Penis (tissue), 1 donor: ENCODE results near the genes ACTR5, PPP1R16B and EMILIN3.

DNA sequence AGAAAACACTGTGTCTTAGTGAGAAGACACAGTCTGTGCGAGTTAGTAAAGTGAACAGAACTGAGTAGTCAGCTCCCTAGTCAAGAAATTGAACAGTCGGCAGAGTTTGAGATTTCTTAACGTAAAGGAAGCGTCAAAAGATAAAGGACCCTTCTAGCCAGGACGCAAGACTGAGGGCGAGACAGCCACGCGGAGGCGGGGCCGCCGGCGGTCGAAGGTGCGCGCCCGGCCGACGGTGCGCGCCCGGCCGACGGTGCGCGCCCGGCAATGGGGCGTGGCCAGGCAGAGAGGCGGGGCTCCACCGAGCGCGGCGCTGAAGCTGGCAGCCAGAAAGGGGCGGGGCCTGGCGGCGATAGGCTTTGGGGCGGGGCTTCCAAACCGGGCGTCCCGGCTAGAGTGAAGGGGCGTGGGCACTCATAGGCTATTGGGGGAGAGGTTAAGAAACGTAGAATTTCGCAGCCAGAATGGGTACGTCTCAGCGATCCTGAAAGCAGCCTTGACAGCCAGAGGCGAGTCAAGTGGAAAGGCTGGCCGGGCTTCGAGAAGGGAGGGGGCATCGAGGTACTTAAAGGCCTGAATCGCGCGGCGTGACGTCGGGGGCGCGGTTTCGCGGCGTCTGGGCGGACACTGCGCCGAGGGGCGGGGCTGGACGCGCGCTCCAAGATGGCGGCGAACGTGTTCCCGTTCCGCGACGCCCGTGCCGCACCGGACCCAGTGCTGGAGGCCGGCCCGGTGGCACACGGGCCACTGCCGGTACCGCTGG, at the start of gene ACTR5:
Gene ACTR5 (plus strand): TSS at position 645 of the 763 bp plus-strand sequence.
- PRO-cap = bidirectional peak, plus-strand start at position 684 of the sequence, minus-strand start at position 540 of the sequence

DNA sequence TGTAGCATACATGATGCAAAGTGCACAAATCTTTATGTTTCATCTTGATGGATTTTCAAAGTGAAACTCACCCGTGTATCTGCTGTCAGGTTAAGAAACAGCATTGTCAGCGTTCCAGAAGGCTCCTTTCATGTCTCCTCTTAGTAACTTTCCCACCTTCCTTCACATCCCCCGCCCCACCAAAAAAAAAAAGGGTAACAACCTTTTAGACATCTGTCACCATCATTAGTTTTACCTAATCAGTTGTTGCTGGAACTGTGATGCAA, 7.1 kb downstream of the ACTR5 start:
- PRO-cap = no peak

- PRO-cap = bidirectional peak, plus-strand start at chr20:38805709, minus-strand start at chr20:38805607
Observed at GRCh38 chr20:38805356-38805860, at the start of gene PPP1R16B. Gene PPP1R16B, plus strand, starts transcription at chr20:38805697.

DNA sequence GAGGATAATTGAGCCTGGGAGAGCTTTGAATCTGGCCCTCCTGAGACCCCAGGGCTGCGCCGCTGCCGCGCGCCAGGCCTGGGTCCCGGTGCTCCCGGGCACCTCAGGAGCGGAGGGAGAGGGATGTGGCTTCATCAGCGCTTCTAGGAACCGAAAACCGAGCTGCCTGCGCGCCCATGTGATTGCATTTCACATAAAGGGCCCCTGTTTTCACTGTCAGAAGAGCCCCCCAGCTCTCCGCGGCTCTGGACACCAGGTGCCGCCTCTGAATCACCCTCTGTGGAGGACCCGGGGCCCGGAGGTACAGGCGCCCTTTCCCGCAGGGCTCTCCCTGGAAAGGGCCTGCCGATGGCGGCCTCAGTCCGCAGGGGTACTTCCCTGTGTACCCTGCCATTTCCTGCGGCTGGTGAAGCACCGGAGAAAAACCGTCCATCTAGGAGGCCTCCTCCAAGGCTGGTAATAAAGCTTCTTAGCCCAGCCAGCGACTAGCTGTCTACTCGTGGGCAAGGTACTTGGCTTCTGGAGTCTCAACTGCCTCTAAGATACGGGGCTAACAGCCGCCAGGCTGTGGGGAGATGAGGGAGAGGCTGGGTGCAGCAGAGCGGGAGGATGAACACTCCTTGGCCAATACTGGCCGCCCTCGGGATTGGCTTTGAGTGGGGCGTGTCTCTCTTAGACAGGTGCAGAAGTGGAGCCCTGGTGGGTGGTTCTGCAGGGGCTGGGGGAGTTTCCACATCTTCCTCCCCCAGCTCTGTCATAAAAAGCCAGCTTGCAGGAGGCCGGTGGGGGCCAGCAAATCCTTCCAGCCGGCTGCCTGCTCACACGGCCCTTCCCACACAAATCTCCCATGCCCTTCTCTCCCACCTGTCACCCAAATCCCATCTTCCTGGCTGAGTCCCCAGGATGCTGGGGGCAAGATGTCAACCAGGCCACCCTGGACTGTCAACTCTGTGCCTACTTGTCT, 1.6 kb downstream of the PPP1R16B start:
- PRO-cap = bidirectional peak, plus-strand start at position 679 of the sequence, minus-strand start at position 539 of the sequence

- PRO-cap = no peak
Observed at GRCh38 chr20:38835516-38836032, 30.1 kb downstream of the PPP1R16B start.

GRCh38 chr20:39069963-39070238, 107.8 kb downstream of the DHX35 start:
- PRO-cap = no peak

DNA sequence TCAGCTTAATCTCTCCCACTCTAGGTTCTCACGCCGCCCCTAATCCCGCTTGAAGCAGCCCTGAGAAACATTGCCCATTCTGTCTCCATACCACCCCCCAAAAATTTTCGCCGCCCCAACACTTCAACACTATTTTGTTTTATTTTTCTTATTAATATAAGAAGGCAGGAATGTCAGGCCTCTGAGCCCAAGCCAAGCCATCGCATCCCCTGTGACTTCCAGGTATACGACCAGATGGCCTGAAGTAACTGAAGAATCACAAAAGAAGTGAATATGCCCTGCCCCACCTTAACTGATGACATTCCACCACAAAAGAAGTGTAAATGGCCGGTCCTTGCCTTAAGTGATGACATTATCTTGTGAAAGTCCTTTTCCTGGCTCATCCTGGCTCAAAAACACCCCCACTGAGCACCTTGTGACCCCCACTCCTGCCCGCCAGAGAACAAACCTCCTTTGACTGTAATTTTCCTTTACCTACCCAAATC, 414.9 kb downstream of the MAFB start:
- PRO-cap = no peak

- PRO-cap = no peak
Observed at GRCh38 chr20:40676258-40677291, 12.5 kb downstream of the MAFB start.

GRCh38 chr20:40683104-40683868, 5.8 kb downstream of the MAFB start:
- PRO-cap = bidirectional peak, plus-strand start at chr20:40683632, minus-strand start at chr20:40683213; unidirectional peak, plus-strand start at chr20:40683806

DNA sequence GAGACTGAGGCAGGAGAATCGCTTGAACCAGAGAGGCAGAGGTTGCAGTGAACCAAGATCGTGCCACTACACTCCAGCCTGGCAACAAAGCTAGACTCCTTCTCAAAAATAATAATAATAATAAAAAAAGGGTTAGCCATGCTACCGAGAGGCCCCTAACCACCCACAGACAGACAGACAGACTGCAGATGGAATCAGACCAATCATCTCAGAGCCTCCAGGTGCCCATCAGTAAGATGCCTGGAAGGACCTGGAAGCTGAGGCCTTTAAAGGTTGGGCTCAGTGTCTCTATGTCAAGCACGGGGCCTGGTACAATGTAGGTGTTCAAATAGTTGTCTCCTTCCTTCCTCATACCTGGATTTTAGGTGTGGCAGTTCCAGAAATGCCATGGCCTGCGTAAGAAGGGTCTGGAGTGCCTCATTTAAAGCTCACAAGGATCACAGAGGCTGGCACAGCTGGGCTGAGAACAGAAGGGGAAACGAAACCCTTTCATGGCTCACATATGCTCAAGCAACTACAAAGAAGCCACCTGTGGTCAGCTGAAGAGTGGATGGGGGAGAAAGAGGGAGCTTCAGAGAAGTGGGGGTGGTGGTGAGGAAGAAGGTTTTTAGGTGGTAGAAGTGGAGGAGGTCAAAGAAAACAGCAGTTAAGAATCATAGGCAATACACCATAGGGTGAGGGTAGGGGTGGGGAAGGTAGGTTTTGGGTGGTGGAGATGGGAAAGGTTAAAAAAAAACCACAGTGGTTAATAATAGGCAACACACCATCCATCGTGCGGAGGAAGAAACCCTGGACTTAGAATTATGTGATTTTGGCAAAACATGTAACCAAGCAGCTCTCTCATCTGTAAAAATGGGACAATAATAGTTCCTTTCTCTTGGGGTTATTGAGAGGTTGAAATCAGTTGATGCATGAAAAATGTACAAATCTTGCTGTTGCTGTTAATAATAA, 17.1 kb upstream of the TOP1 start:
- PRO-cap = no peak

DNA sequence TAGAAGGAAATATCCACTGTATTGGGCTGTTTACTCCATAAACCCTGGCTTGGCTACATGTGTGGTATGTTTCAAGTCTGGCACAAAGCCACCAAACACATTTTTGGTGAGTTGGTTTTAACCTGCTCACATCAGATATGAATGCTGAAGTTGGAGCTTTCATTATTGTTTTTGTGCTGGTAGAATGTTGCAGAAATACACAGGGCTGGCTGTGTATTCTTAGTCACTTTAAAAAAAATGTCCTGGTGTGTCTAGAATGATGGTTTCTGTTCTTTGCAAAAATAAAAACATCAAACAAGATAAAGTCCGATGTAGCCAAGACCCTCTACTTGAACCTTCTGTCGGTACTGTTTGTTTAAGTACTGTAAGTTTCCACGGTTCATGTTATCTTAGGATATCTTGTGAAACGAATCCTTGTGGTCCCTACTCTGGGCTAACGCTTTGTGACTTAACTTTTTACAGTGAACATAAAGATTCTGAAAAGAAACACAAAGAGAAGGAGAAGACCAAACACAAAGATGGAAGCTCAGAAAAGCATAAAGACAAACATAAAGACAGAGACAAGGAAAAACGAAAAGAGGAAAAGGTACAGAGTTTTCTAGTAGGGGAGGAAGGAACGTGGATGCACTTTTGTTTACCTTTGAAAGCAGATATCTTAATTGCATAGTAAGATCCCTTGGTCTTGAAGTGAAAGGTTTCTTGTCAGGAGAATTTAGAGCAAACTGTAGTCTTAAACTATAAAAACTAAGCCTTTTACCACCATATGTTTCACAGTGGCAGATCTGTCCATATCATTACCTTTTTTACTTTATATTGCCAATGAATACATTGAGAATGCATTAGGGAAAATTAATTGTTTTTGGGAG, 47.3 kb downstream of the TOP1 start:
- PRO-cap = no peak

GRCh38 chr20:41110594-41111367, 26.6 kb upstream of the PLCG1 start:
- PRO-cap = no peak

DNA sequence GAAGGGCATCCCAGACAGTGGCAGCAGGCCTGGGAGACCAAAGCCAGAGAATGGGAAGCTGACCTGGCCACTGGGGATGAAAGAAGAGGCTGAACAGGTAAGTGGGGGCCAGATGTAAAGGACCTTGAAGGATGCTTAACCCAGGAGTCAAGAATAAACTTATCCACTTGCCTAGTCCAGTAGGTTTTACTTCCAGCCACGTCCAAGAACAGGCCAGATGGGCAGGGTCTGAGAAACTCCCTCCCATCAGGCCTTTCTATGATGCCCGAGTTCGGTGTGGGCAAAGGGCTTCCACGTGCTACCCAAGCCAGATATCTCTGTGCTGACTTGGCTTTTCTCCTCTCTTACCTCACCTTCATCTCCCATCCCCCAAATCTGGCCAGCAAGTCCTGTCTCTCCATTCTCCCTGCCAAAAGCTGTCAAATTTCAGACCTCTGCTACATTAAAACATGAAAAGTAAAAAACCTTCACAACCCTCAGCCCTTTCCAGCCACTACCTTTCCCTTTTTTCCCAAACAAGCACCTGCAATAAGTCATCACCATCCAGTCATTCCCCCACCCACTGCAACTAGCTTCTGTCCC, 11.5 kb upstream of the PLCG1 start:
- PRO-cap = no peak

DNA sequence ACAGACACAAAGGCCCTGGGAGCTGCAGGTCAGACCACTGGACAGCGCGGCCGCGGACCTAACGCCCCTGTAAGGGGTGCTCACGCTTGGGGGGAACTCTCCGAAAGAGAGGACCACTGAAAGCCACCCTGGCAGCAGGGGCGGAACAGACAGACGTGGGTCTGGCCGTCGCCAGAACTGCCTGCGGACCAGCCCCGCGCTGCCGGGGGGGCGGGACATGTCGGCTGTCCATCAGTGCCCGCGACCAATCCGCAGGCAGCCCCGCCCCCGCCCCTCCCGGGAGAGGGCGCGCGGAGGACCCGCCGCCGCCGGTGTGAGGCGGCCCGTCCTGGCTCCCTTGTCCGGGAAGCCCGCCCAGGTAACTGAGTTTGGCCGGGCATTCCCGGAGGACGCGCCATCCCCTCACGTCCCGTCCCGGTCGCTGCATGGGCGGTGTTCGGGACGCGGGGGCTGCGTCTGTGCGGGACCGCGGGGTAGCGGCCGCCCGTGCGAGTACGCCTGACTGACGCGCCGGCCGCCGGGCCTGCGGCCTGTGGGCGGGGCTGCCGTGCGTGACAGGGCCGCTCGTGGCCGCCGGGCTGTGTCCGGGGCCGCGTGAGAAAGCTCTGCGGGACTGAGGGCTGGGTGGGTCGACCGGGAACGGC, 543 bp upstream of the PLCG1 start:
- PRO-cap = bidirectional peak, plus-strand start at position 282 of the sequence, minus-strand start at position 163 of the sequence; bidirectional peak, plus-strand start at position 616 of the sequence, minus-strand start outside the sequence

DNA sequence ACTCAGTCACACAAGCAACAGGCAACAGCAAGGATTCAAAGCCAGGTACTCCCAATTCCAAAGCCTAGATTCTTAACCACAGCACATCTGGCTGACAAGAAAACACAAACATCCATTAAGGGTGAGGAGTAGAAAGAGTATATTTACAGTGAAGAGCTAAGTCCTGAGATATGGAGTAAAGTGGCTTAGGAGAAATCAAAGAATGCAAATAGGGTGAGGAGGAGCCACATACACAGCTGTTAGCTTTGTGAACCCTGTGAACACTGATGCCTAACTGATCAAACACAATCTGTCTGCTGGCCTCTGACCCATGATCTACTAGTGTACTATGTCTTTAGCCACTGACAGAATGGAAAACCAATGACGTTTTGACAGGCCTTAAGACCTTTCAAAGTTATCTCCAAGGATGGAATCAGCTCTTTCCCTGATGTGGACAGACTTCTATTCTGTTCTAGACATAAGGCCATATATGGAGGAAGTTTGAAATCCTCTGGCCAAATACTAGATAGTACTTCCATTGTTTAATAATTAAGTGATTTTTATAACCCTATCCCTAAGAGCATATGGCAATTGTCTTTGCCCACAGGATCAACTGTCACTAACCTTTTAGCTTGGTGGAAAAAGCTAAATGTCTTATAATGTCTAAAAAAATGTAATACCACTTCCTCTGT, 75.1 kb downstream of the ZHX3 start:
- PRO-cap = no peak

- PRO-cap = no peak
Observed at GRCh38 chr20:41366629-41367339, at the start of gene EMILIN3. Gene EMILIN3, minus strand, starts transcription at chr20:41366818.

DNA sequence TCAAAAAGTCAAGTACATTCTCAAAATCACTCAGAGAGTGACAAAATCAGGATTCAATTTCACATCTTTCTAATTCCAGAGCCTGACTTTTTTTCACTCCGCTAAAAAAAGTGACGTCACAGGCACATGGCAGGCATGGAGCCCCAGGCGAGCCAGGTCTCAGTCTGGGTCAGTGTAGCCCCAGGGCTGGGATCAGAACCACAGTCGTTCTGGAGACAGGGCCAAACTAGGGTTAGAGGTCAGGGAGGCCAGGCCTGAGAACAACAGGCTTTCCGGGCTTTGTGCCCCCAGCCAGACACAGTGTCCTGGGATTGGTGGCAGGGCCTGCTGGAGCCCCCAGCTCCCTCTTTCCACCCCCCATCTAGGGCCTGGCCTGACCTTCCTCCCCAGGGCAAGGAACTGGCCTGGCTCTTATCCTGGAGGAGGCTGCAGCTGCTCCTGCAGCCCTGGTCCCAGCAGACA, 26.2 kb upstream of the EMILIN3 start:
- PRO-cap = no peak

DNA sequence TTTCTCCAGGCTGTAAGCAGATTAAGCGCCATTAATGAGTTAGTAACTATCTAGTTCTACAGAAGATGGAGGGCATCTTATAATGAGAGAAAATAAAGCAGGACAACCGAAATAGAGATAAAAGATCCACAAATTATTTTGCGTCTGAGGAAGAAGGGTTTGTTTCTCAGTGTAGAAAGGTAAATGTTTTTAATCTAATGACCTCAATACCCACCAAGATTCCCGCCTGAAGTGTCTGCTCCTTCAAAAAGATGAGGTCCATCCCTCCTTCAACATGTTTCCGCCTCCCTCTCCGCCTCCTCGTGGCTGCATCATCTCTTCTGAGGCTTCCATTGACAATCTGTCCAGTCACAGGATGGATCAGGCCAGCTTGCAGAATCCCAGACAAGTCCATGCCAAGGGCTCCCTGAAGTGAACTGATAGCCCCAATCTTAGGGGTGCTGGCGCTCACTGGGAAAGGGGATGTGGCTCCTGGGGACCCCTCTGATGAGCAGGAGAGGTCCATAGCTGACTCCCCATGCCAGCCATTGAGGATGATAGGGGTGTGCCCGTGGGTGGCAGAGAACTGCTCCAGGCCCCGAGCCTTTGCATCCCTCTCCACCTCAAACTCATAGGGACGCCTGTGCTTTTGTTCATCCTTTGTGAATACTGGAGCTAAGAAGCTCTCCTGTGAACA, 48.5 kb upstream of the EMILIN3 start:
- PRO-cap = no peak

DNA sequence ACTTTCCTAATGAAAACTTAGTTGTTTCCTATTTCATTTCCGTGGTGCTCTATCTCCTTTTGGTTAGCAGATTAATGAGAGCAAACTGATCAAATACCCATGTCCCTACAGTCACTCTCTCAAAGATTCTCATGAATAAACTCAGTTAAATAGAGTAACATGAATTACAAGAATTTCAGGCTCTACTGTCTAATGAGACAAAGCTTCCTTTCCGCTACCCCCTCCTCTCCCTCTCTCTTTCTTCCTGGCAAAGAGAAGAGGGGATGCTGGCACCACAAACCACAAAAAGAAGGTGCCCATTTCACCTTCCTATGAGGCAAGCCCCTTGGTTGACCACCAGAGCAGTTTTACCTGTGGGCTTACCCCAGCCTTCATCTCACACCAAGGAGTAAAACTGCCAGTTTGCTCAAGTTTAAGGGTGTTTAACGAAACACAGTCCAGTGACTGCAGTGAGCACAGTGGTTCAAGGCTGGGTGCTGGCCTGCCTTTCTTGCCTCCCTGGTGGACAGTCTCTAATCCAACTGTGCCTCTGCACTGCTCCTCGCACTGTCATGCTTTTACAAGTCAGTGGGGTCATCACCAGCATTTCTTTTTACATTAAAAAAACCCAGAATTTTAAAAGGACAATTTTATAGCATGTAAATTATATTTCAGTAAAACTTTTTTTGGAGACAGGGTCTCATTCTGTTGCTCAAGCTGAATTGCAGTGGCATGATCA, 16.0 kb downstream of the CHD6 start:
- PRO-cap = no peak

DNA sequence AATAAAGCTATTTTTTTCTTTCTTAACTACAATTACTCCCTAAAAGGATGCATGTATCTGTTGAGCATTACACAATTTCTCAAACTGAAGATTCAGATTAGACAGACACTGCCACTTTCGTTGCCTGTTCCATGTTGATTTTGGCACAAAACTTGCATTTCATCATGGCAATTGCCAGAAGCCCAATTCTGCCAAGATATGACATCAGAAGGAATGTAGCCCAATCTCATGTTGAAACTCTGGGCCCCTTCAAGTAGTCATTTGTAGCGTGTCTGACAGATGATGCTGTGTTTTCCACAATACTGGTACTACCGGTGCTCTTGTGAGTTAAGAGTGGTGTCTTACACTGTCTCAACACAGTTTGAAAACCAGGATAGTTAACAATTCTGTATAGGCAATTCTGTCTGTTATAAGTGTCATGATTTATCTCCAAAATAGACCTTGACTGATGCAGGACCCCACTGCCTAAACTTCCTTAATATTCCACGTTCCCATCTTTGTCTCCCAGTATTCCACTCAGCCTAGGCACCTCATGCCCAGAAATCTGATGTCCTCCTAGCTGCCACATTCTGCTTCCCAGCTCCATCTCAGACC, 705.3 kb downstream of the PTPRT start:
- PRO-cap = no peak